OVCAR3 (cell line): Measurements from ENCODE around the gene SCP2D1.

DNA sequence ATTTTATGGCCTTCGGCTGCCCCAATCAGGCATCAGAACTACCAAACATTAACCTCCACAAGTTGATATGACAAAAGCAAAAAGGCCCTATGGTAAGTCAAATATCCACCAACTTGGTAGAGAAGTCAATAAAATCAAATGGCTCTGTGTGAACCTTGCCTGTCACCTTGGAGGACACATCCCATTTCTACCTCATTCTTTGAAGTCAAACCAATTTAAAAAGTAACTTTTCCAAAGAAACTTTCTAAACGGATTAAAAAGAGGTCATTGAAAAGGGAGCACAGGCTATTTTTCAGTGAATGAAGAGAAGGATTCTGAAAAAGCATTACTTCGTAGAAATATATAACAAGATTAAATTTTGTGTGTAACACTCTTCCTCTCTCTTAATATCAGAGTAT, 983 bp downstream of the KIF16B start:
- RRBS = no CpG with 5 or more reads among the region's 3 CpGs

DNA sequence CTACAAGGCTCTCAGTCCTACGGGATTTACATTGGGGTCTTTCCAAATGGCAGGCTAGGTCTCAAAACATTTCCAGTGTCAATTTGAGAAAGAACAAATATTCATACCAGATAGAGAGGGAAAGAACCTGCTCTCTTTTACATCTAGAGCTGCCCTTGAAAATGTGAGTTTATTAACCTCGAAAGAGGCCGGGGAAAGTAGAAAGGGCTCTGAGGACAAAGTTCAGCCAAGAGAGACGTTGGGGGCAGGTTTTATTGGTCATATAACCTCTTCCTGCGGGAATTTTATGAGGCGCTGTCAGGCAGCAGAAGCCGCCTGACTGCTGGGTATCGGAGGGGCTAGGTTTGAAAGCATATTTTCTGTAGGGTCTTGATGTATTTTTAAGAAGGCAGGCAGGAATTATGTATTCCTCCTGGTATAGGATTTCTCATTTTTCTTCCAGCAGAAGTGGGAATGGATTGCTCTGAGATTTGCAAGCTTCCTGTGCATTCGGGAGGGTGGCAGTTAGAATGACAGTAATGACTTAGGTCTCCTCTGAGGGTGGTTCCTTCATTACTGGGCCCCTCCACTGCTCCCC, 34.4 kb upstream of the KIF16B start:
- RRBS = no CpG with 5 or more reads among the region's 9 CpGs

DNA sequence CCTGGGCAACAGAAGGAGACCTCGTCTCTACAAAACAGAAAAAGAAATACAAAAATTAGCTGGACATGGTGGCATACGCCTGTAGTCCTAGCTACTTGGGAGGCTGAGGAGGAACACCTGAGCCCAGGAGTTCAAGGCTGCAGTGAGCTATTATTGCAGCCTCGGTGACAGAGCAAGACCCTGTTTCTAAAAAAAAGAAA, 12.3 kb upstream of the SNRPB2 start:
- RRBS = no CpG with 5 or more reads among the region's 3 CpGs

DNA sequence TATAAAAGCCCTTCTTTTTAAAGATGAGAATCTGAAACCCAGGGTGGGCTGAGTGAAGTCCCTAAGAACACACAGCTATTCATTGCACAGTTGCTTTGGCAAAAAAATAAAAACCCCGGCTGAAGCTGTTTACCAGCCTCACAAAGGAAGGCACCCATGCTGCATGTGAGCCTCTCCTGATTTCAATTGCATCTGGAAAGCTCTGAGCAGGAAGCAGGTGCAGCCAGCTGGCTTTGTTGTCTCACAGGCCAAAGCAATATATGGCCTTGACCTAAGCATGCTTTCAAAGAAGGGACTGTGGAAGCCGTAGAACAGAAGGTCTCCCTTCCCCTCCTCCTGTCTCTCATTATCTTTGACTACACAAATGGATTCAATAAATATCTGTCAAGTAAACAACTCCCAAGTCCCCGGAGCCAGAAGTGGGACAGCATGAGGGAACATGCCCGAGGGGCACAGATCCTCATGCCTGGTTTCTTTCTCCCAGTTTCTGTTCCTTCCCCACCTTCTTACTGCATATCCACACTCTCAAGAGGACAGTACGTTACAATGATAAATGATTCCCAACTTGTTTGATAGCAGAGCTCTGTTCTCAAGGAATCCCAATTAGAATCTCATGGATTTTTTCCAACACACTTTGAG, 57.2 kb upstream of the PCSK2 start:
- RRBS = no CpG with 5 or more reads among the region's 5 CpGs

- RRBS = no CpG with 5 or more reads among the region's 5 CpGs
These were observed 11.8 kb upstream of the BFSP1 start for GRCh38 chr20:17542819-17543440.

DNA sequence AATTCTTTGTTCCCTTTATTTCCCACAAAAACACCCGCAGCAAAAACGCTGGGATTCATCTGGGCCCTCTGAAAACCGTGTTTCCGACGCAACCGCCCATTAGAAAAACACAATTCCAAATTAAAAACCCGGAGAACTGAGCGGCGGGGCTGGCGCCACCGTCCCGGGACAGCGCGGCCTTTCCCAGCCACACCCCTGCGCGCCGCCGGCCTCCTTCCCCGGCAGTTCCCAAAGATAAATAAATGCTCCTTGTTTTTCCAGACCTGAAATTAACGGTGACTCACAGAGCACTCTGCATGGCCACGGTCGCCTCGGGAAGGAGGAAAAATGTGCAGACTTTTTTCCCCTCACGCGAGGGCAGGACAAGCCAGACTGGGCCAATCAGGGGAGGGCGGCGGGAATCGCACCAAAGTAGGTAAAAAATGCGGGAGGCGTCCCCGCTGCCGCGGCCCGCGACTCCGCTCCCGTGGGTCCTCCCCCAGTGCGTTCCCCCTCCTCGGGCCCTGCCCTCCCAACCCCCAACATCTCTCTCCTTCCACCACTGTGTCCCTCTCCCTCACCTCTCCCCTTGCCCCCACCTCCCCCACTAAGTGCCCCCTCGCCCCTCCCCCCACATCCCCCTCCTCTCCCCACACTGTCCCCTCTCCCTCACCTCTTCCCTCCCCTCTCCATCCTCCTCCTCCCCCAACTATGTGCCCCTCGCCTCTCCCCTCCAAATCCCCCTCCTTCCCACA, 800 bp upstream of the DSTN start:
- RRBS = 2% methylated on average over 12 of the region's 41 CpGs

GRCh38 chr20:17925056-17925703, 43.4 kb downstream of the SNX5 start:
- RRBS = no CpG with 5 or more reads among the region's 7 CpGs

- RRBS = no CpG with 5 or more reads among the region's 12 CpGs
These were observed 29.7 kb downstream of the SNX5 start for GRCh38 chr20:17938726-17939385.

- RRBS = no CpG with 5 or more reads among the region's 11 CpGs
These were observed 29.0 kb downstream of the SNX5 start for GRCh38 chr20:17939386-17940216.

DNA sequence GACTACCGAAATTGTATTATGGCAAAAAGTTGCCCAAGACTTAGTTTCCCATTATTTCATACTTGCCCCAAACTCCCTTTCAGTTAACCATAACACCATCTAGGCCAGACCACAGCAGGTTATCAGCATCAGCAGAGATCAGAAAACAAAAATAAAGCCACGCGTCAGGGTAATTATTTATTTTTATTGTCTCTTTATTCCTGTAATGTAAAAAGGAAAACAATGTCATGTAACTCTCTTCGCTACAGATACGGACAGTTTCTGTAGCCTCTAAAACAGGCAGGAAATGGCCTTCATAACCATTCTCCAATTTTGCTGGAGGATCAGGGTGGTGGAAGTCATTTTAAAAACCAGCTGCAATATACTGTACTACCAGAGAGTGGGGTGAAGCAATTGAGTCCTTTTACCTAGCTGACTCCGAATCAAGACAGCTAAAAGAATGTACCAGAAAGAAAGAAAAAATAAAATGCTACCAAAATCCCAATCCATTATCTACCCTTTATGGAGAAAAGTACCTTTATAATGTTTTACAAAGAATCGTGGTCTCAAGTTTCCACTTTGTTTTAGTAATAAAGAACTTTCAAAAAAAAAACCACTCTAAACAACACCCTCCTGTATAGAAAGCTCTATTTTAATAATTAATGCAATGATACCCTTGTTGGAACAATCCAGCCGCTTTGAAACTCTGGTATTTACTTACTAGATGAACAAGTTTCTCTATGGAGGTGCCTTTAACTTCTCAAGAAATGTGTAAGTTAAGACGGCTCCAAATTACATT, 1.6 kb downstream of the SNX5 start:
- RRBS = no CpG with 5 or more reads among the region's 9 CpGs

- RRBS = no CpG with 5 or more reads among the region's 30 CpGs
These were observed 36.9 kb downstream of the MGME1 start for GRCh38 chr20:18005224-18006526.

GRCh38 chr20:18287451-18288009, 797 bp upstream of the ZNF133 start:
- RRBS = 41% methylated on average over 6 of the region's 19 CpGs

GRCh38 chr20:18543888-18544324, 23.3 kb upstream of the SMIM26 start:
- RRBS = no CpG with 5 or more reads among the region's 7 CpGs

- RRBS = no CpG with 5 or more reads among the region's 3 CpGs
These were observed at the start of gene SCP2D1 for GRCh38 chr20:18813486-18813914. Gene SCP2D1, plus strand, starts transcription at chr20:18813783.

DNA sequence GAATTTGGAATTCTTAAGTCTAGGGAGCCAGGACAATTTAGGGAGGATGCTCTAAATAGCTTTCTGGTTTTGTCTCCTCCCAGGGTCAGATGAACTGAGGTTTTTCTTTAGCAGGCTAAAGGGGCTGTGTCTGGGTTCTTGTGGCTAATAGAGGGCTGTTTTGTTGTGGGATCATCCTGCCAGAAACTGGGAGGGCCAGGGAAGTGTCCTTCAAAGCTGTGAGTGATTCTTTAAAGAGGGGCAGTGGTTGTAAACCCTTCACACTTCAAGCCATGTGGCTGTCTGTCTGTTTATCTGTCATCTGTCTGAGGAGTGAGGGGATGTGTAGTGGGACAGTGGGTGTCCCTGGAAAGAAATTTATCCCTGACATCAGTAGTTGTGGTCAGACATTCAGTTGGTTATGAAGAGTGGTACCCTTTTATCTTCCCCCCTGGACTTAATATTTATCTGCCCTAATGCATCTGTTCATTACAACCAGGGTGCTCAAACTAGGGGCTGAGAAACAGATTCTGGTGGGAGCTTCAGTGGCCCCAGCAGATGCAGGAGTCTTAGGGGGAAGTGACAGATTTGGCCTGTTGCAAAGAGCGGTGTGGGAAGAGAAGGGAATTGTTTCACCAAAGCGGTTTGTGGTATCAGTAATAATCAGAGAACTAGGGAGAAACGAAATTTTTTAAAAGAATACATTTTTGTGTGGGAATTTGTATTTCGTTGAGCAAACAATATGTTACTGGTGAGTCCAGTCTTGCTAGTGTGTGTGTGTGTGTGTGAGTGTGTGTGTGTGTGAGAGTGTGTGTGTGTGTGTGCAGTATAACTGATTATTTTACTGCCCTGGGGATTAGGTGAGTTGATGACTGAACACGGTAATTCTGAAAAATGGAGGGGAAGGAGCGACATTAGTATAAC, 120.7 kb downstream of the SLC24A3 start:
- RRBS = no CpG with 5 or more reads among the region's 6 CpGs

DNA sequence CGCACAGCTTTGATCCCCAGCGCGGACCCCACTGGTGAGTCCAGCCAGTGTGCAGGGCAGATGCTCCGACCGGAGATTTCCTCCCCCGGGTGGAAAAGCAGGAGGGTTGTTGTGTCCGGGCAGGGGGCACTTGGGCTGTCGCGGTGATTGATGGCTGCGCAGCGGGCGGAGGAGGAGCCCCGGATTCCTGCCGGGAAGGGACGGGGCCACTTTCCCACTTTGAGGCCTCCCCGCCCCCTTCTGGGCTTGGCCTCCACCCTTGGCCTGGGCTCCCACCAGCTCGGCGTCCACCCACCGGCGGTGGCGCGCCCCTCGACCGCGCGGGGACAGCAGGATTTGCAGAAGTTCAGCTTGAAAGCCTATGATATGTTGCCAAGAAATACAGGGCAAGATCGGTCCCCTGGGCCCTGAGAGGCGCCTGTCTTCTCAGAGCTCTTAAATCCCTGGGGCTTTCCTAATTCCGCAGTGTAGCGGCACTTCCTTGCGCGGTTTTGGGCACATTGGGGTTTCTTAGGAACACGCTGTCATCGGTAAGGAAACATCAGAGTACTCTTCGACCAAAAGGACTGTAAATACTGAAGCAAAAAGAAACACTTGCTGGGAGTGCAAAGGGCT, 856 bp downstream of the RIN2 start:
- RRBS = 9% methylated on average over 17 of the region's 35 CpGs

DNA sequence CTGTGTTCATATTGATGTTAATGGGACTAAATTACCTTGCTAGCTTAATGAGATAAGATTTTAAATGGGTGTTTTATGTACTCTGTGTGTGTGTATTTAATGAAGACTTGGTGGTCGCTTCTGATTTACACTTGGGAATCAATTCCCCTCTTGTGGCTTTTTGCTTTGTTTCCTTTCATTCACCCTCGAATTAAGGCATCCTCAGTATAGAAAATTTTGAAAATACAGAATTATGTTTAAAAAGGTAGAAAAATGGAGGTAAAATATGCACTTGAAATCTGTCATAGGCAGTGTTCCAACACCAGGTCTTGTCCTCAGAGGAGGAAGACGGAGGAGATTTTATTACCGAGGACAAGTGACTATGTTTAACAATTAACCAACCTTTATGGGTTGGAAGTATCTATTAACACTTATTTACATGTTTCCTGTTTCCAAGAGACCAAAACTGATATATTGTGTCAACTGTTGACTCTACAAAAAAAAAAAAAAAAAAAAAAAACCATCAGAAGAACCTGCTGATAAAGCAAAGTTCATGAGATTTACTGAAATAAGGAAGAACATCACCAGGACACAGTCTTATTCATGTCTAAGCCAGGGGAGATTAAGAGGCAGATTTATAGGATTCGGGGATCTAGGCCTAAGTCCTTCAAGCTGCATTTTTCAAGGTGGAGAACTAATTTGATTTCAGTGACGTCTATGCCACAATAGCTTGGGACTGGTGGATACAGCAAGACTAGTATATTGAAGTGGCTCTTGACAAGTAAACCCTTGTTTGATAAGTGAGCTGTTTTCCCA, 126.8 kb upstream of the NAA20 start:
- RRBS = no CpG with 5 or more reads among the region's 6 CpGs

DNA sequence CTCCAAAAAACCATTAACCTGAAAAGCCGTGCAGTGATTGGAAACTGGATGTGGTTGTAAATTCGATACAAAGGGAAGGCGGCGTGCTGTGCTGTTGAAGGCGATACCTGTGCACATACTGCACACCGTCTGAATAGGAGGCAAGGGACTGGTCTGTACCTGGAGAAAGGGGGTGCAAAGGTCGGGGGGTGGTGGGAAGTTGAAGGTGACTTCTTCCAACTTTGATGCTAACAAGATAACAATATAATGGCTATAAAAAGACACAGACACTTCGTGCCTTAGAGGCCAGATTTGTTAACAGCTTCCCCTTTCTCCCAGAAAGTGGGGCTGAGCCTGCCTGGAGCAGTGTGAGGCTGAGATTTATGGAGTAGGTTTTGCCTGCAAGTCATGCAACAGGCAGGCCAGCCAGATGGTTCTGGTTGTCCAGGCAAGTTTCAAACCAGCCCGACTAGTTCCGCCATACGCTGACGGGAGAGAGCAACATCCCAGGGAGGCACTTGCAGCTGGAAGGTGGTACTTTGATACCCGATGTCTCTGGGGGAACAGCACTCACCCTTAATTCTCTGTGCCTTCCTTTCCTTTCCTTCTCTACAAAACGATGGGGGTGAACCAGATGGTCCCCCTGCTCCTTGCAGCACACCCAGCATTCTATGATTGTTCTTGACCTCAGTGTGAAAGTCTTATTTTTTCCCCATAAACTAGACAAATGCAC, 81.4 kb upstream of the NAA20 start:
- RRBS = no CpG with 5 or more reads among the region's 14 CpGs

DNA sequence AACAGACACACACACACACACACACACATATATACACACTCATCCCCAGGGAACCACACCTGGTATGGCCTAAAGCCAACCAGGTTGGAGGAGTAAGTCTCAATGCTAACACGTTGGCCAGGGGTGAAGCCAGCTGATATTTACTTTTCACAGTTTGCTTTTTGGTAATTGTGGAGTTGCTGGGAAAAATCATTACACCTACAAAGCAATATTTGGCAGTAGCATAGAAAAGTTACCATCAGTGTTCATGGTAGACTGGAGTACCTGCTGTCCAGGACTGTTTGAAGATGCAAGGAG, 50.3 kb upstream of the NAA20 start:
- RRBS = no CpG with 5 or more reads among the region's 1 CpG

GRCh38 chr20:20002937-20004059, 13.9 kb upstream of the NAA20 start:
- RRBS = no CpG with 5 or more reads among the region's 27 CpGs